Ascending aorta (tissue), 1 donor: Measurements from ENCODE around the genes AKAP10, SPECC1, USP22 and MAP2K3.

DNA sequence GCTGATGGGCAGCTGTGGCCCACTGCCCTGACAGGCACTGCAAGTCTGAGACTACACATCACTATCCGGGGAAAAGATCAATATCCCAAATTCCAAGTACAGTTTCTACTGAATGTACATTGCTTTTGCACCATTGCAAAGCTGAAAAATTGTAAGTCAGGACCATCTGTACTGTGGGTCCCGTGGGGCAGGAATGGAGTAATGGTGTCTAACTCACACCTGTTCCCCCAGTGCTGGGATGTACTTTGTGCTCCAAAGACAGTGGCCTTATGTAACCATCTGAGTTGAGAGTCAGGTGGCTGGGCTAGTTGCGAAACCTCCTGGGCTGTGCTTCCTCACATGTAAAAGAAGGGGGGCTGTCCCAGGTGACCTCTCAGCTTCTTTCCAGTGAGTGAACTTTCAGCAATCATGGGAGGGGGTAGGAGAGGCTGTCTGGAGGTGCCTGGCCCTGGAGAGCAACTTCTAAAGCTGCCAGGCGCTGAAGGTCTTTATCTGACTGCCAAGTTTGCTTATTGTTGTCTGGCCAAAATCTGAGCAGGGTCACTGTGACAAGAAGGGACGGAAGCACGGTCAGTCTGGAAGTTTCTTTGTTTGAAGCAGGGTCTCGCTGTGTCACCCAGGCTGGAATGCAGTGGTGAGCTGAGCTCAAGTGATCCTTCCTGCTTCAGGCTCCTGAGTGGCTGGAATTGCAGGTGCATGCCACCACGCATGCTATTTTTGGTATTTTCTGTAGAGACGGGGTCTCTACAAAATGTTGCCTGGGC lies 4.9 kb downstream of the SLC47A1 start:
- PRO-cap, result no peak

- PRO-cap, result no peak
Measured at GRCh38 chr17:19561831-19562268, 28.2 kb downstream of the SLC47A1 start.

GRCh38 chr17:19642620-19642840 lies 6.0 kb upstream of the ALDH3A2 start:
- PRO-cap, result no peak

- PRO-cap, result no peak
Measured at GRCh38 chr17:19647260-19647851, 1.2 kb upstream of the ALDH3A2 start.

DNA sequence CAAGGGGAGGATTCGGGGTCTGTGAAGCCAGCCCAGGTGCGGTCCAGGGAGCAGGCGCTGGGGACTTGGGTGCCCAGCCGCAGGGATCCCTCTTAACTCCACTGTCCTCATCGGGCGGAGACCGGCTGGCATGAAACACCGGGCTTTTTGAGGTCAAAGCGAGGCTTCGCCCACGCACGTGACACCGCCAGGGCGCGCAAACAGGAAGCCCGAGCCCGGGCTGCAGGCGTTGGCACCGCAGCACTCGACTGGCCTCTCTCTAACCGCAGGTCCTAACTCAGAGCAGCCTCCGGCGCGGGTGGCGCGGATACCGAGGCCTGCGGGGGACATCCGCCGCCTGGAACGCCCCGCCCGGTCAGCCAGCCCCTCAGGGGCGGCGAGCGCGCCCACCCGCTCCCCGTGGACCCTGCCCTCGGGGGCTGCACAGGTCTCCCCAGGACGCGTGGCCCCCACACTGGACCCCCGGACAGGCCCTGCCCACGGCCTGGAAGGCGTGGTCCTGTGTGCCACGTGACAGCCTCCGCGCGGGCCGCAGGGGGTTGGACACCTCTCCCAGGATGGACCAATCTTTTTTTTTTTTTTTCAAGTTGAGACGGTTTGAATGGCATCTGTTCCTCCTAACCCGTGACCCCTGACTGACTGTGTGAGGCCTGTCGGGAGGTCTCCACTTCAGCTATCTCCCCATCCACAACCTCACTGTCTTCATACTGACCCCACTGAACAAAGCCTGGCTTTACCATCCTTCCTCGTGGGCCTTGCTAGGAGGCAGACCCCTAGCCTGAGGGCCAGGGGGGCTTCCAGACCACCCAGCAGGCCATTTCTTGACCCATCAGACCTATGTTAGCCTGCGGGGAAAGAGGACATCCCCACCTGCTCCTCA lies 8.3 kb upstream of the SLC47A2 start:
- PRO-cap, result no peak

- PRO-cap, result no peak
Measured at GRCh38 chr17:19939214-19940008, 38.2 kb downstream of the AKAP10 start.

GRCh38 chr17:19977510-19978123 lies at the start of gene AKAP10:
AKAP10 (minus strand) TSS chr17:19977828.
- PRO-cap, result bidirectional peak, plus-strand start at chr17:19977964, minus-strand start at chr17:19977822

DNA sequence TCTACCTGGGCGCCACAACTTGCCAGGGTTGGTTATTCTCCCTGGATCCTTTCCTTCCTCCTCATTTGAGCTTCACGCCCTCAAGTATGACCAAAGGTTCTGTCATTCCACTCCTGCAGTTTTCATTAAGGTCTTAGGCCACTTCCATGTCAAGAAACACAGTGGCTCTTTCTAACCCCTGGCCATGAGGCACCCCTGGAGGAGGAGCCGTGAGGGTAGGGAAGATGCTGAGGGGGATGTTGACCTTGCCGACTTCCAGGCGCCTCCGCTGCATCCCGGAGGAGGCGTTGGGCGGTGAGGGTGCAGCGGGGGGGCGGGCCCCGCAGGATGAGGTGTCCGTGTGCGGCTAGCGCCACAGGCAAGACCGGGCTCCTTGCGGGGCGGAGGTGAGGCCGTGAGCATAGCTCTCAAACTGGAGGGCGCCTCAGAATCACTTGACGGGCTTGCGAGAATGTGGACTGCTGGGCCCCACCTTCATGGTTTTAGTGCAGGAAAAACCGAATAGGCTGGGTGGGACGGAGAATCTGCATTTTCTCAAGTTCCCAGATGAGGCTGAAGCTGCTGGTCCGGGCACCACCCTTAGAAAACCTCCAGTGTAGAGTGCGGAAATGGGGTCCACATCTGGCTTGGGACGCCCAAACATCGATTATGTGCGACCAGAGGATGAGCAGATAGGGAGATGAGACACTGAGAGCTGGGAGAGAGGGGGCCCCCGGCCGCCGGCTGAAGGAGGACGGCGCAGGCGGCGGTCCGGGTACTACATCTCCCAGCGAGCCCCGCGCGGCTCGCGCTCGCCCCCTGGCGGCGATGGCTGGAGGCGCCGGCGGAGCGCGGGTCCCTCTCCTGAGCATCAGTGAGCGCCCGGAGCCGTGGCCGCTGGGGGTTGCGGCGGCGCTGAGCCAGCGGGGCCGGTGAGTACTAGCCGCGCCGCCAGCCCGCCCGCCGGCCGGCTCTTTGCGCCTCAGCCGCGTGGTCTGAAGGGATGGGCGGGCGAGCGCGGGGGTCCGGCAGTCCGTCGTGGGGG lies at the start of gene SPECC1:
TSS of gene SPECC1 (plus strand) at position 846 of the 1,024 bp plus-strand sequence.
- PRO-cap, result bidirectional peak, plus-strand start at position 850 of the sequence, minus-strand start at position 725 of the sequence

DNA sequence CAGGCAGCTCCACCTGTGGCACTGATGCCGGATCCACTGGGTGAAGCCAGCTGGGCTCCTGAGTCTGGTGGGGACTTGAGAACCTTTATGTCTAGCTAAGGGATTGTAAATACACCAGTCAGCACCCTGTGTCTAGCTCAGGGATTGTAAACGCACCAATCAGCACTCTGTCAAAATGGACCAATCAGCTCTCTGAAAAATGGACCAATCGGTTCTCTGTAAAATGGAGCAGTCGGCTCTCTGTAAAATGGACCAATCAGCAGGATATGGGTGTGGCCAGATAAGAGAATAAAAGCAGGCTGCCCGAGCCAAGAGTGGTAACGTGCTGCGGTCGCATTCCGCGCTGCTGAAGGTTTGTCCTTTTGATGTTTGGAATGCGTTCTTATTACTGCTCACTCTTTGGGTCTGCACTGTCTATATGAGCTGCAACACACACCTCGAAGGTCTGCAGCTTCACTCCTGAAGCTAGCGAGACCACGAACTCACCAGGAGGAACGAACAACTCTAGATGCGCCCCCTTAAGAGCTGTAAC lies 7.7 kb downstream of the SPECC1 start:
- PRO-cap, result no peak

GRCh38 chr17:20935561-20936200 lies 107.1 kb downstream of the USP22 start:
- PRO-cap, result no peak

DNA sequence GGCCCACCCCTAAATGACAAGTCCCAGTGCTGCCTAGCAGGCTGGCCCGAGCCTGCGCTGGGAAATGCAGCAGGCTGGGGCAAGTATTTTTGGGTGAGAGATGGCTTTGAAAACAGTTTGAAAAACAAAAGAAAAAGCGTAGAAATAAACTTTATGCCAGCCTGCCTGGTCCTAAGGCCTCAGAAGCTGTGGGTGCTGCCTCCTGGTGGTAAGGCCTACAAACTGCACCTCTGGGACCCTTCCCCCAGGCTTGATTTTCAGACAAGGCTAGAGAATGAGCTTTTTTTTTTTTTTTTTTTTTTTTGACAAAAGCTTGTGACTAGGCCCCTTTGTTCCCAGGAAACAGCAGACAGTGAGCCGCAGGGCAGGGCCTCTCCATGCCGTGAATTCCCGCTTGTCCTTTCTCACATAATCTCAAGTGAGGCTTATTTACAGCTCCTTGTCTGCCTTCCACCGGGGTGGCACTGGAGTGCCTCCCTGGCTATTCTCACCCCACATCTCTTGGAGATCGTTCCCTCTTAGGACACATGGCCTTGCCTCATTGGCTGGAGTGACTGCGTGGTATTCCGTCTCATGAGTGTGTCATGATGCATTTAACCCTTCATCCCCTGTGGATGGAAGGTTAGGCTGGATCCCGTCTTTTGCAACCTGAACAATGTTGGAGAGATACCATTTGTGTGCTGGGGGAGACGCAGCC lies 49.8 kb downstream of the USP22 start:
- PRO-cap, result no peak

- PRO-cap, result no peak
Measured at GRCh38 chr17:21015178-21016016, 27.4 kb downstream of the USP22 start.

GRCh38 chr17:21034021-21034897 lies 8.6 kb downstream of the USP22 start:
- PRO-cap, result no peak

- PRO-cap, result no peak
Measured at GRCh38 chr17:21037268-21037845, 5.5 kb downstream of the USP22 start.

DNA sequence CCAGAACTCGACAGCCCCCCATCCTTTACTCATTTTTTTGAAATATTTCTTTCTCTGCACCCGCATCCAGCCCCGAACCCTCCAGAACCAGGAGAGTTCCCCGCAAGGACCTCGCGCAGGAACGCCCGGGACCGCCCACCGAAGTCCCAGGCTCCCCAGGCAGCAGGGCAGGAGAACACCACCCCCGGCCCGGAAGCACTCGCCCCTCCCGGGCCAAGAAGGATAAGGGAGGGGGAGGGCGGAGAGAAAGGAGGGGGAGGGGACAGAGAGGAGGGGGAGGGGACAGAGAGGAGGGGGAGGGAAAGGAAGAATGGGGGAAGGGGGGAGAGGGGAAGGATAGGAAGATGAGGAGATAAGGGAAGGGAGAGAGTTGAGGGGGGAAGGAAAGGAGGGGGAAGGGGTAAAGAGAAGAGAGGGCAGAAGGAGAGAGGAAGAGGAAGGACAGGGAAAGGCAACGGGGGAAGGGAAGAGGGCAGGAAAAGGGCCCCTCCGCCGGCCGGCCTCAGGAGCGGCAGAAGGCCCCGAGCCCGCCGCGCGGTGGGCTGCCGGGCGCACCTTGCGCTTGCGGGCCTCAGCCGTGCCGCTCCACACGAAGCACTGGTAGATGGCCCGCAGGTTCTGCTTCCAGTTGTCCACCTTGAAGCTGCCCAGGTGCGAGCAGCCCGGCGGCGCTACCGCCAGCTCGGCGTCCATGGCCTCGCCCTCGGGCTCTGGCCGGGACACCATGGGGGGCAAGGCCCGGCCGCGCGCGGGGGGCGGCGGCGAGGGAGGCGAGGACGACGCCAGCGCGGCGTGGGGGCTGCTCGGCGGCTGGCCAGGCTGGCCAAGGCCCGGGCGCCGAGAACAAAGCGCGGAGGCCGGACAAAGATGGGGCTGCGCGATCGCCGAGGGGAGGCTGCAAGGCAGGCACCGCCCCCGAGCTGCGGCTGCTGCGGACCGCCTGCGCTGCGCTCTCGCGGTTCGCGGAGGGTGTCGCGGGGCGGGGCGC lies at the start of gene USP22:
TSS of gene USP22 (minus strand) at position 902 of the 988 bp plus-strand sequence.
- PRO-cap, result bidirectional peak, plus-strand start at position 285 of the sequence, minus-strand start at position 146 of the sequence; bidirectional peak, plus-strand start outside the sequence, minus-strand start at position 955 of the sequence

GRCh38 chr17:21130831-21131401 lies 4.2 kb downstream of the DHRS7B start:
- PRO-cap, result no peak

- PRO-cap, result no peak
Measured at GRCh38 chr17:21132339-21132949, 5.7 kb downstream of the DHRS7B start.

- PRO-cap, result no peak
Measured at GRCh38 chr17:21268162-21268463, 14.9 kb upstream of the NATD1 start.

DNA sequence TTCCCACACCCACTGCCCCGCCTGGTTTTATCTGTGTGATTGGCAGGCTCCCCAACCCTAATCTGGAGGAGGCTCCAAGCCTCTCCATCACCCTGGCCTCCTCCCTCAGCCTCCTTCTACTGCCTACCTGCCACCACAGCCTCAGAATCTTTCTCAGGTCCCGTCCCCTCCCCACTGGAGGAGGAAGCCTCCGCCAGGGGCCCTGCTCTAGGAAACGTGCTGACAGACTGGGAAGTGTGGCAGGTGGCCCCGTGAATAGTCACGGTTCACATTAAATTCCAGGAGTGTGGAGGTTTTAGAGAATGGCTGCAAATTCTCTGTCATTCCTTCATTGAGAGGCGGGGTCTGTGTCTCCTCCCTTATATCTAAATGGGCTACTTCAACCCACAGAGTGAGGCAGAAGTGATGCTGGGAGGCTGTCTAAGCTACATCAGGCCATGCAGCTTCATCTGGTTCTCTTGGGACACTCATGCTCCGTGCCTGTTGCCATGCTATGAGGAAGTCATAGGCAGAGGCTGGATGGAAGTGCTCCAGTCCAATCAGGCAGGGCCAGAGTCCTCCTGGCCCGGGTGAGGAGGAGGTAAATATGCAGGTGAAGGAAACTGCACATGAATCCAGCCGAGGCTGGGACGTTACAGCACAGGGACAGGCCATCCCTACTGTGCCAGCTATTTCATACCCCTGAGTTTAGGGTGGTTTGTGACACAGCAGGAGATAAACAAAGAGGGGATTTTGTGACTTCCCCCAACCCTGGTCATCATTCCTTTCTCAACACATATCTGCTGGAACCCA lies 11.2 kb upstream of the MAP2K3 start:
- PRO-cap, result no peak

GRCh38 chr17:21284467-21285437 lies at the start of gene MAP2K3:
MAP2K3 (plus strand) TSS chr17:21284711.
- PRO-cap, result bidirectional peak, plus-strand start at chr17:21284711, minus-strand start at chr17:21284428